Aortic smooth muscle cell (primary cell): Measurements from ENCODE around the gene MAK.

DNA sequence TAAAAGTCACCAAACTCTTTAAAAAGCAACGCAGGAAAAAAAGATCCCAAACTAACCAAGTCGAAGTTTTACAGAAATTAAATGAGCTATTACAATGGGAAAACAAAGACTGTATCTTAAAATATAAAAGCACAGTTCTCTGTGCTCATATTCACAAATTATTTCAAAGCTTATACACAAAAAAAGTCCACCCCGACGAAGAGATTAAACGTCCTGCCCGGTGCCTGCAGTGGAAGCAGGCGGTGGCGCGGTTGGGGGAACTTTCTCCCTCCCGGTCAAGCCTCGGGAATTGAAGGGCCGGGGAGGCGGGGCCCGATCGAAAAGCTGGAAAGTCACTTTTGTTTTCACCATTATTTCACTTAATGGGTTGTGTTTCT, 1.1 kb downstream of the MAK start:
- RRBS = 5% methylated on average over 5 of the region's 15 CpGs

- RRBS = 1% methylated on average over 32 of the region's 77 CpGs
These were observed at the start of gene MAK for GRCh38 chr6:10837582-10839003. MAK (minus strand) TSS chr6:10838539.

DNA sequence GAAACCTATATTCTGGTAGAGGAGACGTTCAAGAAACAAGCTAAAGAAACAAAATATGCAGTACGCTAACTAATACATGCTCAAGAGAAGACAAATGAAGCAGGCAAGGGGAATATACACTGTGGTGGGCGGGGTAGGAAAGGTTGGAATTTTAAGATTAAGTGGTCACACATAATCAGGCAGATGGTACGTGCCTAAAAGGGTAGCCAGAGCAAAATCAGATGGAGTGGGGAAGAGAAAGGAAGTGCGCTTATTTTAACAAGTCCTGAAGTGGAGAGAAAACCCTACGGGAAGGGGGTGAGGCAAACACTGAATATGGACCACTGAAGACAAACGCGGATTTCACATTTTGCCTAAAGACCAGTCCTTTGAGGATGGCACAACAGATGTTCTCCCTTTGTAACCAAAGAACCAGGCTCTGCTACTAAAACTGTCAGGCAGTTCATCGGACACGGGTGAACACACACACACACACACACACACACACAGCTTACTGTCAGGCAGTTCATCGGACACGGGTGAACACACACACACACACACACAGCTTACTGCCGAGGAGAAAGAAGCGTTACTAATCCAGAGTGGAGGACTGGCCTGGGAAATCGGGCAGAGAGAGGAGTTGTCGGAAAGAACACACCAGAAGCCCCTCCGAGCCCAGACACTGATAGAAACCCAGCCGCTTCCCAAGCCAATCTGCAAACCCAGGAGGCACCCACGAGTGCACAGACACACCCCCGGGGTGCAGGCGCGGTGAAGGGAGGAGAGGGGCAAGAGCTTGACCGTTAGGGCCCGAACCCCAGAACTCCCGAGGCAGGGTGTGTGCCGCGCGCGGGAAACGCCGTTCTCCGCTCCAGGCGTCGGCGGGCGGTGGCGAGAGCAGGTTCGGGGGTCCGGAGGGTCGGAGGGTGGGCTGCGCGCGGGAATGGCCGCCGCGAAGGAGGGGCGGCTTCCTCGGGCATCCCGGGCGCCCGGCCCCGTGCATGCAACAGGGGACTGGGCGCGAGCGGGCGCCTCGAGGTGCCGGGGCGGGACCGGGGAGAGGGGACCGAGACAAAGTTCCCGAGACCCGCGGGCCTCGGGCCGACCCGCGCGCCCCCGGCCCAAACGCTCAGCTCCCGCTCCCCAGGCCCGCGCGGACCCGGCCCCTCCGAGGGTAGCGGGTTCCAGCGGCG, 773 bp downstream of the ELOVL2 start:
- RRBS = 2% methylated on average over 40 of the region's 80 CpGs

- RRBS = no CpG with 5 or more reads among the region's 8 CpGs
These were observed 42.5 kb upstream of the ERVFRD-1 start for GRCh38 chr6:11154011-11154343.

DNA sequence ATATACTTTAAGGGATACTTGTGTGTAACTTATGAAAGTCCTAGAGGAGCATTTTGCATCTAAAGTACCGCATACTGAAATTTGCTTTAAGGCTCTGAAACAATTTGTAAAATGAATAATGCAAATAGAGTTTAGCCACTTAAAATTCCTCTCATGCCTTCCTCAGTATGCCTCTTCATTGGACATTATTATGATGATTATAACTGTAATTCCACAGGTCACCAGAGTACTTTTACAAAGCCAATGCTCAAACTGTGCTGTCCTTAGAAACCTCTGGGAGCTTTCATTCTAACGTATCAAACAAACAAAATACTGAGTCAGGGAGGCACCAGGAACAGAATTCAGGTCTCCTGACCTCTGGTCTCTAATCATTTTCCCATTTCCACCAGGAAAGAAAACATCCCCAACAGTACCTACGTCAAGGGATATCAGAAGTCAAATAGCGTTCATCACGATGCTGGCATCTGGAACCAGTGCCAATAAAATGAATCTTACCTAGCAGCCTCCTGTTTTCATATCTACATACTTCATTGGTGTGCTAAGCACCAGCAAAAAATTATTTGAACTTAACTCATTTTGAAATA, 38.1 kb downstream of the NEDD9 start:
- RRBS = no CpG with 5 or more reads among the region's 5 CpGs

DNA sequence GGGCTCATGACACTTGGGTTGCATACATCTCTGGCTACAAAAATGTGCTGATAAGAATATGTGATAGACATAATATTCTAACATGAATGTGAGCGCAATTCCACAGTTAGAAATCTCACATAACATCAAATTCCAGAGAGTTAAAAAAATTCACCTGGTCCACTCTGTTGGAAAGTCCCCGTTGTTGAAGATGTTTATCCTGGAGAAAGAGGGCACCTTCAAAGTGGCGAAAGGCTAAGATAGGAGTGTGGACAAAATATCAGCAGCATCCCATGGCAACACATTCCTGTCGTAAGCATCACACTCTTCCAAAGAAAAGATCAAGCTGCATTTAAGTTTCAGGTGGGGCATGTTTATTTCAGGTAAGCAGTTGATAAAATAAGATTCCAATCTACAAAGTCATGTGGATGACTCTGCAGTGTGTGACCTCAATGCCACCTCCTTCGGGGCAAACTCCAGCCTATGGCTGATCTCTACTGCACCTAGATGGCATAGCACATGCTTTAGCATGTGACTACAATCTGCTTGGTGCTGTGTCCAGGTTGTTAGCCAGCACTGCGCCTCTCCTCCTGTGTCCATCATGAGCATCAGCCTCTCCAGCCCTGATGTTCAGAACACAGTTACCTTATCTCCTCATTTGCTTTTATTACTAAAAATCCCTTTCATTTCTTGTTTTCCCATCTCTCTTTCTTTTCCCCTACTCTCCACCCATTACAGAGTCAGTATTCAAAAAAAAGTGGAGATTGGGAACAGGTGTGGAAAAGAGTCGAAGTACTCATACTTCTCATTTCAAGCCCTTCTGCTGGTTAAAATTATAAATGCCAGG, 111.9 kb upstream of the NEDD9 start:
- RRBS = no CpG with 5 or more reads among the region's 7 CpGs

GRCh38 chr6:11403976-11404435, 133.5 kb upstream of the TMEM170B start:
- RRBS = no CpG with 5 or more reads among the region's 12 CpGs

GRCh38 chr6:11416354-11416639, 121.3 kb upstream of the TMEM170B start:
- RRBS = no CpG with 5 or more reads among the region's 1 CpG

GRCh38 chr6:11434641-11435261, 102.8 kb upstream of the TMEM170B start:
- RRBS = no CpG with 5 or more reads among the region's 6 CpGs

GRCh38 chr6:11486310-11486888, 51.1 kb upstream of the TMEM170B start:
- RRBS = no CpG with 5 or more reads among the region's 8 CpGs

GRCh38 chr6:11702692-11703230, 75.8 kb downstream of the ADTRP start:
- RRBS = no CpG with 5 or more reads among the region's 2 CpGs

GRCh38 chr6:11723122-11723716, 55.4 kb downstream of the ADTRP start:
- RRBS = no CpG with 5 or more reads among the region's 9 CpGs

- RRBS = no CpG with 5 or more reads among the region's 4 CpGs
These were observed 33.8 kb downstream of the ADTRP start for GRCh38 chr6:11744530-11745476.

DNA sequence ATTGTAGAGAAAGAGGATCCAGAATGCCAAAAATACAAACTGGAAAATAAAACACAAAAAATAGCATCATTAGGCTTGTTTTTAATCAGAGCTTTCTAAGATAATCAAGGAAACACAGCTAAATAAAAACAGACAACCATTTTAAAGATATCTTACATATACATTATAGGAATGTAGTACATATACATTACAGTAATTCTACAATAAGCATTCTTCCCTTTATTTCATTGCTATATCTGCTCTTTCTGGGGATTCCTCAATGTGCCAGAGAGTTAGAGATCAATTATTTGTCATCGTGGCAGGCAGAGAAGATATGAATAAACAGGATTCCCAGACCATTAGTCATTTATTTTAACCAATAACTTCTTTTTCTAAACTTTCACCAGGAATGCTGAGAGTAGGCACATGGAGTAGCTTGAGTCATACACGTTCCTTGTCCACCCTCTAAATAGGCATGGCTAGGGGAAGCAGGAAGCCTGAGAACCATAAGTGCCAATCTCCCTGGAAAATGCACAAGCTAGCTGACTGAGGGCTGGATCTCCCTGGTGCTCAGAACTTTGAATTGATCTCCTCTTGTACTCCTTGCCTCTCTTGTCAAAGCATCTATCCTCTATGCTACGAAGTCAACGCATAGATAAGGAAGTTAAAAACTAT, 12.1 kb downstream of the ADTRP start:
- RRBS = no CpG with 5 or more reads among the region's 4 CpGs

DNA sequence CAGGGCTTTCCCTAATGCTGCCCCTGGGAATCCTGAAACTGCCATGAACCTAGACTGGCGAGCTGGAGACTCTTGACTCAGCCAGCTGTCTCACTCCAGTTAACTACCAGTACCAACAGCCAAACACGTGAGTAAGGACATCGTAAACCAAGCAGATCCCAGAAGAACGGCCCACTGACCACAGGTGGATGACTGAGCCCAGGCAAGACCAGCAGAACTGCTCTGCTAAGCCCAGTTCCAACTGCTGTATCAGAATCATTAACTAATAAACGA, 72.9 kb upstream of the ADTRP start:
- RRBS = no CpG with 5 or more reads among the region's 5 CpGs

DNA sequence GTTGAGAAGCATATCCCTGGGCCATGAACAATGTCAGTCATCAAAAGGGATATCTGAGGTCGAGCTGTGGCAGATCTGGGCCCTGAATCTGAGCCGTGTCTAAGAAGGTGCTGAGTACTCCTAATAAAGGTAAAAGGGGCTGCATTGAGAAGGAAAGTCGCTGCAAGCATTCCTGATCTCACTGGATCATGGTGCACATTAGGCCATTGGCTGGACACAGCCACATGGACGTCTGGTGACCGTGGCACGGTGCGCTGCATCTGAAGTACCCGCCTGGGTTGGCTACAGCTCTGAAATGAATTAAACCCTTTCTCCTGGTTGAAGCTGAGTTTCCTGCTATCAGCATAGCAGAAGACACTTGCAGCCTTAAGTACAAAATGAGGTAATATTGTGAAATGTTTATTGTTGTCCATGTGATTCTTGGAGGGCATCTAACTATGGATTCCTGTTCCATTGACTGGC, 89.7 kb upstream of the ADTRP start:
- RRBS = no CpG with 5 or more reads among the region's 8 CpGs

GRCh38 chr6:11881415-11881891, 102.8 kb upstream of the ADTRP start:
- RRBS = no CpG with 5 or more reads among the region's 6 CpGs

- RRBS = 30% methylated on average over 2 of the region's 28 CpGs
These were observed 810 bp downstream of the HIVEP1 start for GRCh38 chr6:12012875-12013369.

DNA sequence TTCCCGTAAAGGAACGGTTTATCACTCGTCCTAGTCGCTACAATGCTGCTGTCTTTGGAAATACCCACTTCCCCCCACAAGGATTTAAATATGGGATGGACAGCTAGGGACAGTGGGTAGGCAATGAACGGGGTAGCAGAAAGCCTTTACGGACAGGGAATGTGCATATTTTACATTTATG, 1.1 kb downstream of the HIVEP1 start:
- RRBS = no CpG with 5 or more reads among the region's 6 CpGs

DNA sequence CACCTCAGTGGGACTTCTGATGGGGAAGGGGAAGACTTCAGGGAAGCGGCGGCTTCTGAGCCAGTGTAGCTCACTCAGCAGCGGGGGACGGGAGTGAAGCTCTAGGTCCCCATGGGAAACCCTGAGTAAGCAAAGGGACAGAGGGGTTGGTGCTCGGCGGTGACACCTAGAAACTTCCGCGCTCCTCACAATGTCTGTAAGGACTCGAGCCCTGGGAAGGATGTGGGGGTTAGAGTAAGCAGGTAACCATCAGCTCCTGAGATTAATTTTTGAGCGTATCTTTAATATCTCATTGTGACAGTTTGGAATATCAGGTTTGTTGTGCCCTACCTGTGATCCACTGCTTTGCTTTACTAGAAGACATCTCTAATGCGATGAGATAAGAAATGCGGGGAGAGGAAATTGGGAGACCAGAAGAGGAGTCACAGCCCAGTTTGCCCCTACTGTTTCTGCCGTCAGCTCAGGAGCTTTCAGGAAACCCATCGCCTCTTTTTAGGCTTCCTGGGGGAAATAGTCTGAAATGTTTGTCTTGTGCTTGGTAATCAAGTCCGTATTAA, 7.1 kb downstream of the HIVEP1 start:
- RRBS = no CpG with 5 or more reads among the region's 15 CpGs